ENCODE measurements around a stretch of chr22.

DNA sequence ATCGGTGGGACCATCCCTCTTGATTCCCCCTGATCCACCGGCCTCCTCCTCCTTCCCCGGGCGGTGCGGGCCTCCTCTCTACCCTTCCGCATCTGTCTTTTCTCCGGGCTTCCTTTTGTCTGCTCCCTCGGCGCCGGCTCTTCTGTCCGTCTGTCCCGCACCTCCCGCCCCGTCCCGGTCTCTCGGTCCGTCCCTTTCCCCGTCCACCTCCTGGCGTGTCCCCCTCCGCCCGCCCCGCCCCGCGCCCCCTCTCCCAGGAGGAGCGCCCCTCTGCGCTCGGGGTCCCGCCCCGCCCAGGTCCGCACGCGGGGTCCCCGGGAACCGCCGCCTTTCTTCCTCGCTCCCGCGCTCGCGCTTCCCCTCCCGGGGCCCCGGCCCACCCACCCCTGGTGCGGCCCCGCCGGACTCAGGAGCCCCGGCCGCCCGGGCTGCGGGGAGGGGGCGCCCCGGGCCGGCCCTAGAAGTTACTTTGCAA lies 562 bp downstream of the SCUBE1 start:
- PRO-cap, 2 experiments = no peak in any of the 2 experiments

DNA sequence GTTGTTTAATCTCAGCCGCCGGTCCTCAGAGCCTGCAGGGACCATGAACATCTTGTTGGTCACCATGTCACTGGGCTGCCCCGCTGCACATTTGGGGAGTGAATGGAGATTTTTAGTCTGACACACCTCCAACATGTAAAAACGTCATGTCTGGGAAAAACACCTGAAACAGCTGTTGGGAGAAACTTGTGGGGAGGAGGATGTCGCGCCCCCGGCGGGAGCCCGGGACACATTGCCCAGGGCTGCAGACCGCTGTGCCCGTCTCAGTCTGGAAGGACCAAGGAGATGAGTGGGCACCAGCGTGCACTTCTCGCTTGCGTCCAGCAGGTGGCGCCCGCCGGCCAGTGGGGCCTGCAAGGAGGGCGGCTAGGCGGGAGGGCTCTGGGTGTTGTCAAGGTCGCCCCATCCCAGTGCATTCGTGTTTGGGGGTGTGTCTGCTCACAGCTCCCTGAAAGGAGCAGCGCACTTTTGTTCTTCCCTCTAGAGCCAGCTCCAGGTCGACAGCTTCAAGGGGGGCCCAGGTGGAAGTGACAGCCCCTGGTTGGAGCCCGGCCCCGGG lies 23.5 kb upstream of the MPPED1 start:
- PRO-cap, 2 experiments = no peak in any of the 2 experiments

DNA sequence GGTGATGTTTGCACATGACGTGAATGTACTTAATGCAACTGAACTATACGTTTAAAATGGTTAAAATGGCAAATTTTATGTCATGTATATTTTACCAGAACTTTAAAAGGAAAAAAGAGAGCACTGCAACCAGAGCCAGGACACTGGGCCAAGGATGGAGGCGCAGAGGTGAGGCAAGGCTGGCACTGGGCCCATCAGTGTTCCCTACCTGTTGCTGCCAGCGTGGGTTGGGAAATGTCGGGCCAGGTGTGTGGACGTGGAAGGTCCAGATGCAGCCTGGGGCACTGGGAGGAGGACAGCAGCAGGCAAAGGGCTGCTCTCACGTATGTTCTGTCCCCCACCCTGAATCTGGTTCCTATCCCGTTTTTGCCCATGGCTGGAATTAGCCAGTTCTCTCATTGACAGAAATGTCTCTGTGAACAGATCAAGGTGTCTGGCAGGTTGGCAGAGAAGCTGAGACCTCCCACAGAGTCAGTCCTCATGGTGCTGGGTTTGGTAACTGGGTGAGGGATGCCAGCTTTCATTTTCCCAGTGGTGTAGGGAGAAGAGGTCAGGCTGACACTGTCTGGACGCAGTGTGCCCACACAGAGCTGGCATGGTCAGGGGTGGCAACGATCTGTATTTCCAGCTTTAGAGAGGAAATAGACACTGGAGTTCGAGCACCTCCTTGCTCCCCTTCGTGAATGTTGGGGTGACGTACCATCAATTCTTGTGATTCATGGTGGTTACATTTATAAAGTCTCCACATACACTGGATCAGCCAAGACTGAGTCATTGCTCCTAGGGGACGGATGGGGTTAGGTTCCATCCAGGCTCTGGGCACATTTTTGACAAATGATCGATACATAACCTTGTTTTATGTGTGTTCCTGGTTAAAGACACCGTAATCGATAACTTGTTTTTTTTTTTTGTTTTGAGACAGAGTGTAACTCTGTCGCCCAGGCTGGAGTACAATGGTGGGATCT lies 4.3 kb upstream of the PNPLA3 start:
- PRO-cap, 2 experiments = no peak in any of the 2 experiments

DNA sequence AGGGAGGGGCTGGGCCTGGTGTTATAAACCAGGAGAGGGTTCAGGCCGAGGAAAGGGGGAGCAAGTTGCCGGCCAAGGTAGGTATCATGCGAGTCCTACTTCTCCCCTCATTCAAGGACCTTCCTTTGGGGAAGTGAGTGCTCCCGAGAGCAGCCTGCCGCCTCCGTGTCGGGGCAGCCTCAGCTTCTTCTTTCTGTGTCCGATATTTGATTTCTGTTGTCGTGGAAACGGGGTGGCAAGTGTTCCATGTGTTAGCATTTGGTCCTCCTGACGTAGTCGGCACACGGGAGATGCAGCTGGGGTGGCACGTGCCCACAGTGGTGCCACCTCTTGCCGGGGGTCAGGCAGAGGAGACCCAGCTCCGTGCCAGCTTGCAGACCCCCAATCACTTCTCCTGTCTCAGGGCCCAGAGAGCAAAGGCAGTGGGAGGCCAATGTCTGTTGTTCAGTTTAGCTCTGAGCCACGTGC lies 44.3 kb downstream of the PARVB start:
- PRO-cap, 2 experiments = no peak in any of the 2 experiments

DNA sequence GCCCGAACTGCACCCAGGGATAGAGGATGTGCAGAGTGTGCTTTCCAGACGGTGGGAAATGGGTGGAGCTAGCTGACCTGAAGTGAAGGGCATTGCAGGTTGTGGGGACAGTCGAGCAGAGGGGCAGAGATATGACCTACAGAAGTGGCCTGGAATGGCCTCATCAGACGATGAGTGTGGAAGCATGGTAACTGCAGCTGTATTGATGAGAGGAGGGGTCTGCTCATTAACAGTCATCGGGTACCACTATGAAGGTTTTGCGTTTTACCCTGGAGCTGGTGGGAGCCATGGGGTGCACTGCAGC lies 59.4 kb downstream of the PARVB start:
- PRO-cap, 2 experiments = no peak in any of the 2 experiments

DNA sequence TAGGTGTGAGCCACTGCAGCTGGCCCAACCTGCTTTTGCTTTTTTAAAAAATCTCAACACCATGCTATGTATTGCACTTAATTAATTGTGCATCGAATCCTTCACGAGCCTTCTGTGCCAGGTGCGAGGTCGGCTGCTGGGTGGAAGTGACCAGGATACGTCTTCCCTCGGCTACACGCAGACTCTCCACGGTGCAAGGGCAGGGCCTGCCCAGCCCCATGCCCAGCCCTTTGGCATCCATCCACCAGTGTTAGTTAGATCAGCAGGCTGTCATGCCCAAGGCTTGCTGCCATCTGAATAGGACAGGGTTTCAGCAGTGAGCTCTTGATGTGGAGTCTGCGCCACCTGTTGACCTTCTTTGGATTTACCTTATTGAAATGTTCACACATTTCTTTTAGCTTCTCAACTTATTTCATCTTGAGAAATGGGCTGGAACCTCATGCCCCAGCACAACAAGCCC lies 61.5 kb downstream of the PARVB start:
- PRO-cap, 2 experiments = no peak in any of the 2 experiments

GRCh38 chr22:44148039-44148640 lies 32.6 kb upstream of the PARVG start:
- PRO-cap, 2 experiments = no peak in any of the 2 experiments

DNA sequence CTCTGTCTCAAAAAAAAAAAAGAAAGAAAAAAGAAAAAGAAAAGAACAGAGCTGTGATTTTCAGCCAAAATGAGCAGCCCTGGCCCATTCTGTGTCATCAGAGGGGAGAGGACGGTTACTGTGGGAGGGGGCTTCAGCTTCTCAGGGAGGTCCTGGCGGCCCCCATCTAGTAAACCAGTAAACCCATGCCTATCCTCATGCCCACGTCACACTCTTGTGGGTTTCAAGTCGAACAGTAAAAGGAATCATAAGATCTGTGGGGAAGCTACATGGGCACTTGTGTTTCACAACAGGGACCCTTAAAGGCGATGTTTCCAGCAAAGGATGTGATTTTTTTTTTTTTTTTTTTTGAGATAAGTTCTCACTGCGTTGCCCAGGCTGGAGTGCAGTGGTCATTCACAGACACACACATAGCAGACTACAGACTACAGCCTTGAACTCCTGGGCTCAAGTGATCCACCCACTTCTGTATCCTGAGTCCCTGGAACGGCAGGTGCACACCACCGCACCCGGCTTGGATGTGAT lies 9.2 kb upstream of the PARVG start:
- PRO-cap, 2 experiments = no peak in any of the 2 experiments

DNA sequence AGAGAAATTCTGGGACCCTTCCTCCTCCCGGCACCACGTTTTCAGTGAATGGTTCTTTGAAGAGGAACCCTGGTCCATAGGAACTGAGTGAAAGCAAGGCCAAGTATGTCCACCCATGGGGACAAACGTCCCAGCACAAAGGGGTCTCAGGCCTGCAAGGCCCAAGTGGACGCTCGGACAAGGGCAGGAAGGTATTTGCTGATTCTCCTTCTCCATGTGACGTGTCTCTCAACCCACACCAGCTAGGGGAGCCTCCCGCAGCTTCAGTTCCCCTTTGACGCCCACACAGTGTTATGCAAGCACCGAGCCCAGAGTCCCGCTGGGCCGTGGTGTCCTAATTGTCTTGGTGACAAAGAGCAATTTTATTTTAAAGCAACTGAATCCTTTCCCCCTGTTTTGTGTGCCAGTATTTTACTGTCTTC lies 8.4 kb upstream of the PARVG start:
- PRO-cap, 2 experiments = no peak in any of the 2 experiments

- PRO-cap, 2 experiments = peak in 2 of 2 experiments; most common plus-strand start chr22:44181336 (in 2); most common minus-strand start chr22:44181238 (in 2)
Measured at GRCh38 chr22:44180992-44182030, 586 bp downstream of the PARVG start.

- PRO-cap, 2 experiments = no peak in any of the 2 experiments
Measured at GRCh38 chr22:44291905-44292372, 20.8 kb downstream of the SHISAL1 start.

- PRO-cap, 2 experiments = no peak in any of the 2 experiments
Measured at GRCh38 chr22:44307462-44308007, 5.2 kb downstream of the SHISAL1 start.

- PRO-cap, 2 experiments = peak in 2 of 2 experiments; most common plus-strand start chr22:44664414 (in 2)
Measured at GRCh38 chr22:44663900-44664726, 37.9 kb upstream of the PRR5 start.

- PRO-cap, 2 experiments = peak in 1 of 2 experiments; most common plus-strand start chr22:44736504 (in 1)
Measured at GRCh38 chr22:44736254-44736616, 16.1 kb upstream of the ARHGAP8 start.

DNA sequence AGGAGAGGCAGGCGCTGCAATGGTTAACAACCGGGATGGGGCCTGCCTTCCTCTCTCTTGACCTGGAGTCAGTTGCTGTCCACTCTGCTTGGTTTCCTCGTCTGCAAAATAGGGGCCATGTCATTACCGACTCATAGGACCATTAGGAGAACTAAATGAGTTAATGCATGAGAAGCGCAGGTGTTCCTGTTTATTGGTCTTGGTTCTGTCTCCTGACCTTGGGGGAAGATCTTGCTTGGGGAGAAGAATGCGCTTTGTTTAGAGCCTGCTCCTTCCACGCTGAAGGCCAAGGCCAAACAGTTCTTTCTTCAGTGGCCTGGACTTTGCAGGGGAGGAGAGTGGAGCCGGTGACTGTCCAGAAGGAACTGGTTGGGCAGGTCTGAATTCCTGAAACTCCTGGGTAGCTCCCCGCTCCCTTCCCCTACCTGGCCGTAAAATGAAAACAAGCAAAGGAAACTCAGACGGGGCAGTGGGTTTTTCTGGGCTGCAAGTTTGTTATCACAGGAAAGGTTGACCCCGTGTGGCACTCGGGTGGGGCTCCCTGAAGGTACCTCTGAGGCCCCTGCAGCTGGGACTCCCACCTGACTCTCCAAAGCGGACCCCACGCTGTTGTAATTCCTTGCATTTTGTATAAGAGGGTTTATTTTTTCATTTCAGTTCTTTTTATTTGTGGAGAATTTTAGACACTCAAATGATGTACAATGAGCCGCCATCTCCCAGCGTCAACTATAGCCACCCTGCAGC lies 3.6 kb downstream of the ARHGAP8 start:
- PRO-cap, 2 experiments = no peak in any of the 2 experiments

DNA sequence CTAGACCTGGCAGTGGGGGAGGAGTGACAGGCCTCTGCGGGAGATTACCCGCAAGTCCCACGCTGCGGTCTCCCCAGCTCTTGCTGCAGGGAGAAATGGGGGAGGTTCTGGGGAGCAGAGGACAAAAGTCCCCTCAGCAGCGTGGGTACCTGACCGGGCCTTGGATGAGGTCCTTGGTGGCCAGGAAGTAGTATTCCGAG lies 113.0 kb downstream of the ARHGAP8 start:
- PRO-cap, 2 experiments = no peak in any of the 2 experiments

GRCh38 chr22:45008219-45008649 lies 1.6 kb downstream of the PHF21B start:
- PRO-cap, 2 experiments = no peak in any of the 2 experiments

GRCh38 chr22:45129614-45130575 lies 33.8 kb upstream of the NUP50 start:
- PRO-cap, 2 experiments = peak in 2 of 2 experiments; most common plus-strand start chr22:45129986 (in 2); most common minus-strand start chr22:45129833 (in 2)

GRCh38 chr22:45150229-45150810 lies 13.4 kb upstream of the NUP50 start:
- PRO-cap, 2 experiments = no peak in any of the 2 experiments

GRCh38 chr22:45211855-45212855 lies 28.5 kb downstream of the KIAA0930 start:
- PRO-cap, 2 experiments = no peak in any of the 2 experiments

All from cytotoxic T cell (primary cell).